ENCODE results near the genes ASPRV1, C2orf42 and TEX261.

GRCh38 chr2:69790188-69790822, 39.2 kb upstream of the GMCL1 start:
- PRO-cap: no peak

GRCh38 chr2:69818482-69818915, 11.0 kb upstream of the GMCL1 start:
- PRO-cap: no peak

DNA sequence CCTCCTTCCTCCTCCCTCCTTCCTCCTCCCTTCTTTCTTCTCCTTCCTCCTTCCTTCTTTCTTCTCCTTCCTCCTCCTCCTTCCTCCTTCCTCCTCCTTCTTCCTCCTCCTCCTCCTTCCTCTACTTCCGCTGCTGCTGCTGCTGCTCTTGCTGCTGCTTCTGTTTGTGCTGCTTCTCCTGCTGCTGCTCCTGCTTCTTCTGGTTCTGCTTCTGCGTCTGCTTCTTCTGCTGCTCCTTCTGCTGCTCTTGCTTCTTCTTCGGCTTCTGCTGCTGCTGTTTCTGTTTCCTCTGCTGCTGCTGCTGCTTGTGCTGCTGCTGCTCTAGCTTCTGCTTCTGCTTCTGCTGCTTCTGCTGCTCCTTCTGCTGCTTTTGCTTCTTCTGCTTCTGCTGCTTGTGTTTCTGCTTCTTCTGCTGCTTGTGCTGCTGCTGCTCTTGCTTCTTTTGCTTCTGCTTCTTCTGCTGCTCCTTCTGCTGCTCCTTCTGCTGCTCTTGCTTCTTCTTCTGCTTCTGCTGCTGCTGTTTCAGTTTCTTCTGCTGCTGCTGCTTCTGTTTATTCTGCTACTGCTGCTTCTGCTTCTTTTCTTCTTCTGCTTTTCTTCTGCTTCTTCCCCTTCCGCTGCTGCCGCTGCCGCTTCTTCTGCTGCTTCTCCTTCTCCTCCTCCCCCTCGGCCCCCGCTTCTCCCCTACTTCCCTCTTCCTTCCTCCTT, 8.6 kb downstream of the SNRNP27 start:
- PRO-cap: unidirectional peak, minus-strand start at position 381 of the sequence

GRCh38 chr2:69961034-69961996, at the start of gene ASPRV1:
TSS of gene ASPRV1 (minus strand) at chr2:69961631.
- PRO-cap: no peak

DNA sequence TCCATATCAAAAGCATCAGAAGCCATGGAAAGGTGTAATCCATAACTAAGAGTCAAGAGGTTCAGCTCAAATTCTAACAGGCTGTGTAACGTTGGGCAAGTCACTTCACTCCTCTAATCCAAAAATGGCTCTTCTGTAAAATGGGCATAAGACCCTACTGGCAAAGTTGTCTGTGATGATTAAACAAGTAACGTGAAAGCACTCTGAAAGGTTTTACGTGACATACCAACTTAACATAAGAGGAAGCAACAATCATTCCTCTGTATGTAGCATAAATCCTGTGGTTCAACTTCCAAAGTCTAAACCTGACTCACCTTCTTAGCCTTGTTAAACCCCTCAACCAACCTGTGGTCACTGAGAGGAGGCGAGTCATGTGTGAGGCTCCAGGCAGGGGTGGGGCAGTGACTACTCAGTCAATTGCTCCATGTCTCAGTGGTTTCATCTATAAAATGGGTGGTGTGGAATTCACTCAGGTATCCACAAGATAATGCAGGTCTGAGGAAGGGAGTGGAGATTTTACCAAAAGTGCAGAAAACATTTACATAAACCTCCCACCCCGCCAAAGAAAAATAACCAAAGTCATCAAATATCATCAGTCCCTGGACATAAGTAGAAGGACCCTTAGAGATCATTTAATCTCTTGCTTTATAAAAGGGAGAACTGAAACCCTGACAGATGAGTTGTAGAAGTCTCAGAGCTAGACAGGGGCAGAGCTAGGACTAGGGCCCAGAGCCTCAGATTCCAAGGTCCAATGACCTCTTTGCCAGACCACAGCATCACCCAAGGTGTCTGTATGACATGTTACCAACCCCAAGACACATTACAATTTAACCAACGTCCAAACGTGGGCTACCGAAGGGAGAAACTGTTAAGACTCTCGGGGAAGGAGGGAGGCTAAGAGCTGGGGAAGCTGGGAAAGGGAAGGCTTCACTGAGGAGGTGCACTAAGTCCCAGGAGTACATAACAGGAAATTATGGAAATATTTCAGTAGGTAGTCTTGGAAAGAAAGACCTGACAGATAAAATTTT, 3.8 kb upstream of the PCBP1 start:
- PRO-cap: no peak

DNA sequence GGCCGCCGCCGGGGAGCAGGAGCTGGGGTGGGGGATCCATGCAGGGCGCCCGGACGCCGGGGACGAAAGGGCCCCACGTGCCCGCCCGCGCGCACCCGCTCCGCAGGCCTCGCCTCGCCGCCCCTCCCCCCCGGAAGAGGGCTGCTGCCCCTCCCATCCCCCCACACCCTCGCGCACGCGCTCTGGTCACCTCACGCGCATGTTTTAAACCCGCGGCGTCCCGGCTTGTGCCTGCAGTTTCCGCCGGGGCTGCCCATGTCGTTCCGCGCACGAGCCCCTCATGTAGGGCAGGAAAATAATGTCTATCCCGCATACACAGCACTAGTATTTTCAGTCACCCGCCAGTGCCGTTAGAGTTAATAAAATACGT, 409 bp upstream of the PCBP1 start:
- PRO-cap: bidirectional peak, plus-strand start at position 236 of the sequence, minus-strand start at position 64 of the sequence

DNA sequence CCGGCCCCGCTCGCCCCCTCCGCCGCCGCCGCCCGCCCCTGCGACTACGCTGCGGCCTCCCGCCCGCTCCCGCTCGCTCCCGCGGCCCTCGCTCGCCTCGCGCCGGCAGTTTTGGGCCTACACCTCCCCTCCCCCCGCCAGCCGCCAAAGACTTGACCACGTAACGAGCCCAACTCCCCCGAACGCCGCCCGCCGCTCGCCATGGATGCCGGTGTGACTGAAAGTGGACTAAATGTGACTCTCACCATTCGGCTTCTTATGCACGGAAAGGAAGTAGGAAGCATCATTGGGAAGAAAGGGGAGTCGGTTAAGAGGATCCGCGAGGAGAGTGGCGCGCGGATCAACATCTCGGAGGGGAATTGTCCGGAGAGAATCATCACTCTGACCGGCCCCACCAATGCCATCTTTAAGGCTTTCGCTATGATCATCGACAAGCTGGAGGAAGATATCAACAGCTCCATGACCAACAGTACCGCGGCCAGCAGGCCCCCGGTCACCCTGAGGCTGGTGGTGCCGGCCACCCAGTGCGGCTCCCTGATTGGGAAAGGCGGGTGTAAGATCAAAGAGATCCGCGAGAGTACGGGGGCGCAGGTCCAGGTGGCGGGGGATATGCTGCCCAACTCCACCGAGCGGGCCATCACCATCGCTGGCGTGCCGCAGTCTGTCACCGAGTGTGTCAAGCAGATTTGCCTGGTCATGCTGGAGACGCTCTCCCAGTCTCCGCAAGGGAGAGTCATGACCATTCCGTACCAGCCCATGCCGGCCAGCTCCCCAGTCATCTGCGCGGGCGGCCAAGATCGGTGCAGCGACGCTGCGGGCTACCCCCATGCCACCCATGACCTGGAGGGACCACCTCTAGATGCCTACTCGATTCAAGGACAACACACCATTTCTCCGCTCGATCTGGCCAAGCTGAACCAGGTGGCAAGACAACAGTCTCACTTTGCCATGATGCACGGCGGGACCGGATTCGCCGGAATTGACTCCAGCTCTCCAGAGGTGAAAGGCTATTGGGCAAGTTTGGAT, 579 bp downstream of the PCBP1 start:
- PRO-cap: bidirectional peak, plus-strand start at position 181 of the sequence, minus-strand start at position 113 of the sequence; bidirectional peak, plus-strand start at position 286 of the sequence, minus-strand start at position 230 of the sequence; bidirectional peak, plus-strand start at position 778 of the sequence, minus-strand start at position 666 of the sequence; bidirectional peak, plus-strand start outside the sequence, minus-strand start at position 981 of the sequence

DNA sequence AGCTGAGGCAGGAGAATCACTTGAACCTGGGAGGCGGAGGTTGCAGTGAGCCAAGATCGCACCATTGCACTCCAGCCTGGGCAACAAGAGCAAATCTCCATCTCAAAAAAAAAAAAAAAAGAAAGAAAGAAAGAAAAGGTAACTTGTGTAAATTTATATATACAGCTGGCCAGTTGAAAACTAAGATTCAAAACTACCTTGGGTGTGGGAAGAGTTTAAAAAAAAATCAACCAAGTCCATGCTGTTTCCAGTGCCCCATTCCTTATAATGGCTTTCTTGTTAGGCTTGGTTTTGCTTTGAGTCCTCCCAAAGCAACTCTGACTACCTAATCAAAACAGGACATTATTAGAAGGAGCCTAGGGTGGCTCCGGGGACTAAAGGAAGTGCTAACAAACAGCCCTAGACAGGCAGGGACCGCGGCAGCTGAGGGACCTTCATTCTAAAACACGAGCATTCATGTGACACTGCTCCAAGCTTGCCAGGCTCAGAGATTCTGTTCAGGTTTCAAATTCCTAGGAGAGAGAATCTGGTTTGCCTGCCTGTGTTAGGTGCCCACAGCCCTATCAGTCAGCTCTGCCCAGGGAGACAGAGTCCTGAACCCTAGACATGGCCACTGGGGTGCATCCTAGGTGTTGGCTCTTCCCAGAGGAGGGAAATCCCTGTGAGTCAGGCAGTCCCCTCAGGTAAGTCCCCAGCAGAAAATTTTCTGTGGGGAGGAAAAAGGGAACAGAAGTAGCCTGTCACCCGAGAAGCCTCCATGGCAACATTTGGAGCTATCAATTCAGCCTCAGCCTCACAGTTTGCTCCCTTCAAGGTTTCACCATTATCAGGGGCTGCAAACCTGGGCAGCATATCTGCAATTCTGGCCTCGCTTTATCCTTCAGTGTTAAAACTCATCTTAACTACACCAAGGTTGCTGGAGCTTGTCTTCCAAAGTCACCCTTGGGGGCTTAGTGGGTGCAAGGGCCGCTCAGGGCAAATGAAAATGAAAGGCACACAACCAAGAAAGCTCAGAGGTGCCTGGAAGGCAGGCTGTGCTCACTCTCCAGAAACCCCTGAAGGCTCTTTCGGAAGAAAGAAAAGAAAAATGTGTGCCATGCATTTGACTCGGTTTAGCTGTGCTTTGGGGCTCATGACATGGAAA, 28.4 kb downstream of the PCBP1 start:
- PRO-cap: no peak

GRCh38 chr2:70141158-70141329, 49.8 kb downstream of the C2orf42 start:
- PRO-cap: bidirectional peak, plus-strand start at chr2:70141498, minus-strand start at chr2:70141255

DNA sequence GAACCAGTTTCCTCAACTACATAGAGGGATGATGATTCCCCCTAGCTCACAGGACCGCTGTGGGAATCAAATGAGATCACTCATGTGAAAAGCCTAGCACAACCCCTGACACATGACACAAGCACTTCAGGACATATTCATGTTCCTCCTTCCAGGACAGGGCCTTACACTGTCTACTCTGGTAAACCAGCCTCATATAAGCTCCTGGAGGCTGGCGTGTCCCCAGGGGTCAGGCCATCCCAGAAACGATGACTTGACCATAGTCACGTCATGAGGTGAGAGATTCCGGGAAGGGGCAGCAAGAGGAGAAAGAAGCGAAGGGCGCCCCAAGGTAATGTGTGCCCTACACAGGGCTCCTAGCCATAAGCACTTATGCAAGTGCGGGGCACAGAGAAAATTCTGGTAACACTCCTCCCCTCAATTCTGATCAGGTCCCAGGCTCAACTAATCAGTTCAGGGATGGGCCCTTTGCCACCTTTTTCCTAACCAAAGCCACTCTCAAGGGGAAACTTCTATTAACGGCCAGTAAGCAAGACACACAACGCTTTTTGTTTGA, 49.4 kb downstream of the C2orf42 start:
- PRO-cap: bidirectional peak, plus-strand start at position 169 of the sequence, minus-strand start outside the sequence

- PRO-cap: bidirectional peak, plus-strand start at chr2:70190840, minus-strand start at chr2:70190717; bidirectional peak, plus-strand start at chr2:70191124, minus-strand start at chr2:70191002
Observed at GRCh38 chr2:70189961-70191200, at the start of gene C2orf42. TSS of gene C2orf42 (minus strand) at chr2:70191019.

GRCh38 chr2:70328770-70329582, 27.1 kb upstream of the FAM136A start:
- PRO-cap: bidirectional peak, plus-strand start at chr2:70329208, minus-strand start at chr2:70329038

GRCh38 chr2:70516578-70517015, 37.0 kb downstream of the TGFA start:
- PRO-cap: no peak

DNA sequence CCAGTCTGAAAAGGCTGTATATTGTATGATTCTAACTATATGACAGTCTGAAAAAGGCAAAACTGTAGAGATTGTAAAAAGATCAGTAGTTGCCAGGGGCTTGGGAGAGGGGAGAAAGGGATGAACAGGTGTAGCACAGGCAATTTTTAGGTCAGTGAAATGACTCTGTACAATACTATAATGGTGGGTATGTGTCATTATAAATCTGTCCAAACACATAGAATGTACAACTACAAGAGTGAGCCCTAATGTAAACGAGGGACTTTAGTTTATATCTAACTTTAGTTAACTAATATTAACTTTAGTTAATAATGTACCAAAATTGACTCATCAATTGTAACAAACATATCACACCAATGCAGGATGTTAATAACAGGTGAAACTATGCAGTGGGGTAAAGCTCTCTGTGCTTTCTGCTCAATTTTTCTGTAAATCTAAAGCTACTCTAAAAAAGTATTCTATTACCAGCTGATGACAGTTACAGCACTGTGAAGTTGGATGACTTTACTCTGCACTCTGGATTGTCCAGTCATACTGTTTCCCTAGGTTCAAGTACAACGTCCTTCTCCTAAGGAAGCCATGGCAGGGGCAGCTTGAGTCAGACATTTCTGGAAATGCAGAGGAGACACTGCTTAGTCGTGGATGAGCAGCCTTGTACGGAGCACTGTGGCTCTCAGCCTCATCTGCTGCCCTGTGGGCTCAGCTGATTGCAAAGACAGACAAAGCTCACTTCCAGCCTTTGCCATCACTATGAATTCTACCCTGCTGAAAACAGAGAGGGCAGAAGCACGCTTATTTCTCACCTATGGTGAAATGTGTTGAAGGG, 26.1 kb downstream of the TGFA start:
- PRO-cap: no peak

- PRO-cap: unidirectional peak, plus-strand start at chr2:70994293; bidirectional peak, plus-strand start at chr2:70995029, minus-strand start at chr2:70994854
Observed at GRCh38 chr2:70993965-70995395, at the start of gene TEX261. TSS of gene TEX261 (minus strand) at chr2:70994873.

DNA sequence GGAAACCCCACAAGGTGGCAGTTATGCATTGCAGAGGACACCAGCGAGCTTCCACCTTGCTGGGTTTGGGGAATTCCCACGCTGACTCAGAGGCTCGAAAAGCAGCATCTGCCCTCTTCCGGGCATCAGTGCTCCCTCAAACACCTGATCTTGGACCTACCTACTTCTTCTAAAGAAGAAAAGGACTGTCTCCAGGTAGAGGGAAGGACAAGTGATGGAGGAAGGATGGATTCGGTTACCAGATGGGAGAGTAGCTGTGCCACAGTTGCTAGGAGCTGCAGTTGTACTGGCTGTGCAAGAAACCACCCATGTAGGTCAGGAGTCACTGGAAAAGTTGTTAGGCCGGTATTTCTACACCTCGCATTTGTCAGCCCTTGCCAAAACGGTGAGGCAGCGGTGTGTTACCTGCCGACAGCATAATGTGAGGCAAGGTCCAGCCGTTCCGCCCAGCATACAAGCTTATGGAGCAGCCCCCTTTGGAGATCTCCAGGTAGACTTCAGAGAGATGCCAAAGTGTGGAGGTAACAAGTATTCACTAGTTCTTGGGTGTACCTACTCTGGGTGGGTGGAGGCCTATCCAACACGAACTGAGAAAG, 29.1 kb upstream of the TEX261 start:
- PRO-cap: no peak

GRCh38 chr2:71139456-71140023, 9.1 kb downstream of the MPHOSPH10 start:
- PRO-cap: no peak

- PRO-cap: no peak
Observed at GRCh38 chr2:71156336-71157130, 26.1 kb downstream of the MPHOSPH10 start.

- PRO-cap: no peak
Observed at GRCh38 chr2:71276253-71277337, 49.7 kb upstream of the PAIP2B start.

GRCh38 chr2:71443749-71444400, 22.6 kb upstream of the DYSF start:
- PRO-cap: no peak

Data from left lung (tissue), 1 donor.